Measurements from ENCODE around the genes LAMP2, MCTS1, CT47B1, CT47A1 and GLUD2.

DNA sequence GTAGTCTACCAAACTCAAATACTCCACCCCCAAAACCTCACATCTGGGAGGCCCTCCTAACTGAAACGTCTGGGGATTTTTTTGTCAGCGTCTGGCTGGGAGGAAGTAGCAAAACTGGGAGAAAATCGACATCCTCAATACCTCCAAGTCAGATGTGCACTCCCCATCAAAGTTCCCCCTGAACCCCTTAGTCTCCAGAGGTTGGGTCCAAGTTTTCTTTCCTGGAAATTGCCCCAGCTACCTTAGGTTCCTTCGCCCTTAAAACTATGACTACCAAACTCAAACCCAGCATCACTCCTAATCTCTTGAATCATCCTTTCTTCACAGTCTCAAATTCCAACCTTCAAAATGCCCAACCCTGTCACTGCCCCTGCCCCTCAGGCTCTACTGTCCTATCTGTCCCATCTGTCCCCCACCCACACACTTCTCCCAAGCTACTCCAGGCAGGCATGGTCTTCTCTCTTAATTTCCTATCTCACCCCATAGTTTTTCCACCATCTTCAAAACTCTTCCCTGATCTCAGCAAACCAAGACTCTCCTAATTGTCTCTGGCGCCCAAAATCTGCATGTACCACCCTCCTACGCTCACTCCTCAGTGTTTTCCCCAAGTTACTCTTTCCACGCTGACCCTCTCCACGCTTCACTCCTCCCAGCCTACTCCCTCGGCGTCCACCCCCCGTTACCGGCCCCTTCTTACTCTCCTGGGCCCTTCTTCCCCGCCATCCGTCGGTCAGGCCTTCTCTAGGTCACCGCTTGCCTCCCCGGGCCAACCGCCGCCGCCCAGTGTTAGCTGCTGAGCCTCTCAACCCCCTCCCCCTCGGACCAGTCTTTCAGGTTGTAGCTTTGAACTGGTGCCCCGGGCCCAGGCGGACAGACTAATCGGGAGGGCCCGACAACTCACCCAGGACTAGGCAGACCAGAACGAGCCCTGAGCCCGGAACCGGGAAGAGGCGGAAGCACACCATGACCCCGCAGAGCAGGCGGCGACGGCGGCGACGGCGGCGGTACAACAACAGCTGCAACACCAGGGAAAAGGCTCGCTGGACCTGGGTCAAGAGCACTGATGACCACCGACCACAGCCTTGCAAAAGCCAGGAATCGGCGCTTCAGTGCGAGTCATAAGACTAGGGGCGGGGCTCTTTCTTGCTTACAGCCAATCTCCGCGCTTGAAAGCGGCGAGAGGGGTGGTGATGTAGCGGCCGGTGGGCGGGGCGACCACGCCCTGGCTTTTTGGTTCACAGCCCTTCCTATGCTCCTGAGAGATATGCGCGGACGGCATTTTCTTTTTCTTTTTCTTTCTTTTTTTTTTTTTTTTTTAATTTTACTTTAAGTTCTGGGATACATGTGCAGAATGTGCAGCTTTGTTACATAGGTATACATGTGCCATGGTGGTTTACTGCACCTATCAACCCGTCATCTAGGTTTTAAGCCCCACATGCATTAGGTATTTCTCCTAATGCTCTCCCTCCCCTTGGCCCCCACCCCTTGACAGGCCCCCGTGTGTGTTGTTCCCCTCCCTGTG is at the start of gene LAMP2:
LAMP2 (minus strand) TSS at position 1,092 of the 1,522 bp plus-strand sequence.
- PRO-cap = bidirectional peak, plus-strand start at position 1,250 of the sequence, minus-strand start at position 1,092 of the sequence
CAGE:
- cytosol, long polyA minus RNA = start-site peak on the minus strand centred at position 928 of the sequence, 30 bp wide, 40 reads; start-site peak on the minus strand centred at position 1,086 of the sequence, 17 bp wide, 550 reads
- cytosol, long polyA plus RNA = start-site peak on the minus strand centred at position 940 of the sequence, 63 bp wide, 101 and 134 reads in 2 replicates; start-site peak on the minus strand centred at position 1,071 of the sequence, 47 bp wide, 1,309 and 1,994 reads in 2 replicates
- long polyA plus RNA = start-site peak on the minus strand centred at position 1,020 of the sequence, 183 bp wide, 1,963 and 2,347 reads in 2 replicates
- nucleus, long polyA minus RNA = start-site peak on the minus strand centred at position 946 of the sequence, 52 bp wide, 73 reads; start-site peak on the minus strand centred at position 1,079 of the sequence, 34 bp wide, 1,233 reads
- nucleus, long polyA plus RNA = start-site peak on the minus strand centred at position 1,098 of the sequence, 58 bp wide, 818 and 1,052 reads in 2 replicates

DNA sequence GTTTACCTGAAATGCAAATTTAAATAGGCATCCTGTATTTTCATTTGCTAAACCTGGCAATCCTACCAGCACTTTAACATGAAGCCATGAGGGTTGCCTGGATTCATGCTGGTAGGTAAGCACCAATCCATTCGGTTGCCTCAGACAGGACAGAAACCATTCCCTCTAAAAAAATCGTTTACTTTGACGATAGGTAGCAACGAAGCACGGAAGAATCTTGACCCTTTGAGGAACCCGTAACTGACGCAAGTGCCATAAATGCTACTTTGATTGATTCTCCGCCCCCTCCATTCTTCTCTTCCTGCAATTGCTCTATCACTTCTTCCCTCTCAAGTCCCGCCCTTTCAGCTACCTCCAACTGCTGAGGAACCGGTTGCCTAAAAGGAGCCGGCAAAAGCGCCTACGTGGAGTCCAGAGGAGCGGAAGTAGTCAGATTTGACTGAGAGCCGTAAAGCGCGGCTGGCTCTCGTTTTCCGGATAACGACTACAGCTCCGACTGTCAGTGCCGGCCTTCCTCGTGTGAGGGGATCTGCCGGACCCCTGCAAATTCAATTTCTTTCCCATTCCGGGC is at the start of gene MCTS1:
MCTS1 (plus strand) TSS at position 469 of the 571 bp plus-strand sequence.
- PRO-cap = bidirectional peak, plus-strand start at position 436 of the sequence, minus-strand start at position 431 of the sequence
CAGE:
- cytosol, long polyA minus RNA = start-site peak on the plus strand centred at position 473 of the sequence, 8 bp wide, 111 reads
- cytosol, long polyA plus RNA = start-site peak on the plus strand centred at position 438 of the sequence, 226 bp wide, 4,482 and 2,832 reads in 2 replicates
- long polyA plus RNA = start-site peak on the plus strand centred at position 456 of the sequence, 154 bp wide, 4,976 and 5,290 reads in 2 replicates
- nucleus, long polyA minus RNA = start-site peak on the plus strand centred at position 482 of the sequence, 150 bp wide, 799 reads
- nucleus, long polyA plus RNA = start-site peak on the plus strand centred at position 454 of the sequence, 140 bp wide, 1,029 and 1,682 reads in 2 replicates

DNA sequence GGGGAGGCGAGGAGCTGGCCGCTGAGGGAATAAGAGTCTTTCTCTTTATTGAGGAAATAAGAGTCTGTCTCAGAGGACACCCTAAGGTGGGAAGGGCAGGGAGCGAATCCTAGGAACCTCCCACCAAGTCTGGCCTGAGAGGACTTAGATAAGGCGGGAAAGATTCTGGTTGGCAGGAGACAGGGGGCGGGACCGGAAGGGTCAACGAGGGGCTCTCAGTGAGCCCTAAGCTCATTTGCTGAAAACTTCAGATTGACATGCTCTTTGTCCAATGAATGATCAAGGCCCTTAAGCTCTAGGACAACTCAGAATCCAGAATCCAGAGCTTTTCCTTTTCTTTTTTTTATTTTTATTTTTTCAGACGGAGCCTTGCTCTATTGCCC is at the start of gene CT47B1:
CT47B1 (minus strand) TSS at position 111 of the 383 bp plus-strand sequence.
- PRO-cap = no peak
CAGE:
- cytosol, long polyA minus RNA = no peak
- cytosol, long polyA plus RNA = no peak
- long polyA plus RNA = no peak
- nucleus, long polyA minus RNA = no peak
- nucleus, long polyA plus RNA = no peak

DNA sequence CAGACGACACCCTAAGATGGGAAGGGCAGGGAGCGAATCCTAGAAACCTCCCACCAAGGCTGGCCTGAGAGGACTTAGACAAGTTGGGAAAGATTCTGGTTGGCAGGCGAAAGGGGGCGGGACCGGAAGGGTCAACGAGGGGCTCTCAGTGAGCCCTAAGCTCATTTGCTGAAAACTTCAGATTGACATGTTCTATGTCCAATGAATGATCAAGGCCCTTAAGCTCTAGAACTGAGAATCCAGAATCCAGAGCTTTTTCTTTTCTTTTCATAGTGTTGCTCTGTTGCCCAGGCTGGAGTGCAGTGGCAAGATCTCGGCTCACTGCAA is at the start of gene CT47A1:
CT47A1 (minus strand) TSS at position 76 of the 327 bp plus-strand sequence.
- PRO-cap = no peak
CAGE:
- cytosol, long polyA minus RNA = no peak
- cytosol, long polyA plus RNA = no peak
- long polyA plus RNA = no peak
- nucleus, long polyA minus RNA = no peak
- nucleus, long polyA plus RNA = no peak

DNA sequence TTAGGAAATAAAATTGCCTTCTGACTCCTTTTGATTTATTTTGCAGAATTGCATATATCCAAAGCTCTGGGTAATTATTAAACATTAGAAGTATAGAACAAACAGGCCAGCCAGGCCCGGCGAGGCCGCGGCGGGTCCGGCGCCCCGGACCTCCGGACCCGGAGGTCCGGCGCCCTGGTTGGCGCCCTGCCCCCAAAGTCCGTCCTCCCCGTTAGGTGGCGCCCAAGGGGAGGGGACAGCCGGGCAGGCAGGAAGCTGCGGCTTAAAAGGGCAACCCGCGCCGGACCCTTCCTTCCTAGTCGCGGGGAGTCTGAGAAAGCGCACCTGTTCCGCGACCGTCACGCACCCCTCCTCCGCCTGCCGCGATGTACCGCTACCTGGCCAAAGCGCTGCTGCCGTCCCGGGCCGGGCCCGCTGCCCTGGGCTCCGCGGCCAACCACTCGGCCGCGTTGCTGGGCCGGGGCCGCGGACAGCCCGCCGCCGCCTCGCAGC is at the start of gene GLUD2:
GLUD2 (plus strand) TSS at position 291 of the 492 bp plus-strand sequence.
- PRO-cap = unidirectional peak, plus-strand start at position 292 of the sequence
CAGE:
- cytosol, long polyA minus RNA = no peak
- cytosol, long polyA plus RNA = no peak
- long polyA plus RNA = no peak
- nucleus, long polyA minus RNA = no peak
- nucleus, long polyA plus RNA = no peak

GRCh38 chrX:123623666-123624260 is 109.1 kb downstream of the THOC2 start:
- PRO-cap = no peak
CAGE:
- cytosol, long polyA minus RNA = no peak
- cytosol, long polyA plus RNA = no peak
- long polyA plus RNA = no peak
- nucleus, long polyA minus RNA = no peak
- nucleus, long polyA plus RNA = no peak

DNA sequence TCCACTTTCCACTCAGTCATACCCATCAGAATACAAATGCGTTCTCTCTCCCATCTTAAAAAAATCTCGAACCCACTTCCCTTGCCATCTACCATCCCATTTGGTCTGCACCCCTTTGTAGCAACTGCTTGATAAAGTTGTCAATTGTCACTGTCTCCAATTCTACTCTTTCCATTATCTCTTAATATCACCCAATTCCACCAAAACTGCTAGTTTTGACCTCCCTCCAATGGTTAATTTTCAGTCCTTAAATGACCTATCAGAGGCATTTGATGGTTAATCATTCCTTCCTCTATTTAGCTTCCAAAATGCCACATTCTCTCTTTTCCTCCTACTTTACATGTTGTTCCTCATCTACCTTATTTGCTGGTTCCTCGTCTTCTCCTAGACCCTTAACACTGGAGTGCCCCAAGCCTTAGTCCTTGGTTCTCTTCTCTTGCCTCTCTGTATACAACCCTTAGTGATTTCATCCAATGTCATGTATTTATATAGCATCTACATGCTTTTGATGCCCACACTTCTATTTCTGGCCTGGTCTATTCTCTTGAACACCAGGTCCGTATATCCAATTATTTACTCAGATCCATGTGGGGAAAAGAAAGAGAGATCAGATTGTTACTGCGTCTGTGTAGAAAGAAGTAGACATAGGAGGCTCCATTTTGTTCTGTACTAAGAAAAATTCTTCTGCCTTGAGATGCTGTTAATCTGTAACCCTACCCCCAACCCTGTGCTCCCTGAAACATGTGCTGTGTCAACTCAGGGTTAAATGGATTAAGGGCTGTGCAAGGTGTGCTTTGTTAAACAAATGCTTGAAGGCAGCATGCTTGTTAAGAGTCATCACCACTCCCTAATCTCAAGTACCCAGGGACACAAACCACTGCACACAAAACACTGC is 53.5 kb downstream of the THOC2 start:
- PRO-cap = no peak
CAGE:
- cytosol, long polyA minus RNA = no peak
- cytosol, long polyA plus RNA = no peak
- long polyA plus RNA = no peak
- nucleus, long polyA minus RNA = no peak
- nucleus, long polyA plus RNA = no peak

DNA sequence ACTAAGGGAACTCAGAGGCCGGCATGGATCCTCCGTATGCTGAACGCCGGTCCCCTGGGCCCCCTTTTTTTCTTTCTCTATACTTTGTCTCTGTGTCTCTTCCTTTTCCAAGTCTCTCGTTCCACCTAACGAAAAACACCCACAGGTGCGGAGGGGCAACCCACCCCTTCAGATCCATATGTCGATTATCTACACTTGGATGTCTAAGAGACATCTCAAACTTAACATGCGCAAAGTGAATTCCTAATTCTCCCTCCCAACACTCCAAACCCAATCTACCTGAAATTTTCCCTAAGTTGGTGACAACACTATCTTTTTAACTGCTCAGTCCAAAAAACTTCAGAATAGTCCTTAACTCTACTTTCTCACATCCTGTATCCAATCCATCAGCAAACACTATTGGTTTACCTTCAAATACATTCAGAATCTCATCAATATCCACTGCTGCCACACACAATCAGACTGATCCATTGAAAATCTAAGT is 52.3 kb downstream of the THOC2 start:
- PRO-cap = no peak
CAGE:
- cytosol, long polyA minus RNA = no peak
- cytosol, long polyA plus RNA = no peak
- long polyA plus RNA = no peak
- nucleus, long polyA minus RNA = no peak
- nucleus, long polyA plus RNA = no peak

DNA sequence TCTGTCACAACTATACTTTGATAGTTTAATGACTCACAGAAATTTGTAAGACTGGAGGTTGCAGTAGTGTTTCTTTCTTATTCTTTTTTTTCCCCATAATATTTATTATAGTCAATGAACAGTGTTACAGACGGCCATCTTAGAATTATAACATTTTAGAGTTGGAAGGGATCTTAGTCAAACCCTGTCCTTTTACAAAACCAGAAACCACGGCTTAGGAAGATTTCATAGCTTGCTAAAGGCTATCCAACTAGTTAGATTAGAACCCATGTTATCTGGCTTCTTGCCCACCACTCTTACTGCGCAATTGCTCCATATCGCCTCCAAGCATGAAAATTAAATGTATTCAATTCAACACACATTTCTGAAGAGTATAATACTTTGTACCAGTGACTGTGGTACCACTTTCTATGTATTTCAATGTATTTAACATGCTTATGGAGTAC is 1.1 kb downstream of the XIAP start:
- PRO-cap = no peak
CAGE:
- cytosol, long polyA minus RNA = no peak
- cytosol, long polyA plus RNA = no peak
- long polyA plus RNA = no peak
- nucleus, long polyA minus RNA = no peak
- nucleus, long polyA plus RNA = no peak

- PRO-cap = no peak
CAGE:
- cytosol, long polyA minus RNA = no peak
- cytosol, long polyA plus RNA = no peak
- long polyA plus RNA = no peak
- nucleus, long polyA minus RNA = no peak
- nucleus, long polyA plus RNA = no peak
Observed at GRCh38 chrX:124223600-124224125, 108.8 kb upstream of the TEX13D start.

DNA sequence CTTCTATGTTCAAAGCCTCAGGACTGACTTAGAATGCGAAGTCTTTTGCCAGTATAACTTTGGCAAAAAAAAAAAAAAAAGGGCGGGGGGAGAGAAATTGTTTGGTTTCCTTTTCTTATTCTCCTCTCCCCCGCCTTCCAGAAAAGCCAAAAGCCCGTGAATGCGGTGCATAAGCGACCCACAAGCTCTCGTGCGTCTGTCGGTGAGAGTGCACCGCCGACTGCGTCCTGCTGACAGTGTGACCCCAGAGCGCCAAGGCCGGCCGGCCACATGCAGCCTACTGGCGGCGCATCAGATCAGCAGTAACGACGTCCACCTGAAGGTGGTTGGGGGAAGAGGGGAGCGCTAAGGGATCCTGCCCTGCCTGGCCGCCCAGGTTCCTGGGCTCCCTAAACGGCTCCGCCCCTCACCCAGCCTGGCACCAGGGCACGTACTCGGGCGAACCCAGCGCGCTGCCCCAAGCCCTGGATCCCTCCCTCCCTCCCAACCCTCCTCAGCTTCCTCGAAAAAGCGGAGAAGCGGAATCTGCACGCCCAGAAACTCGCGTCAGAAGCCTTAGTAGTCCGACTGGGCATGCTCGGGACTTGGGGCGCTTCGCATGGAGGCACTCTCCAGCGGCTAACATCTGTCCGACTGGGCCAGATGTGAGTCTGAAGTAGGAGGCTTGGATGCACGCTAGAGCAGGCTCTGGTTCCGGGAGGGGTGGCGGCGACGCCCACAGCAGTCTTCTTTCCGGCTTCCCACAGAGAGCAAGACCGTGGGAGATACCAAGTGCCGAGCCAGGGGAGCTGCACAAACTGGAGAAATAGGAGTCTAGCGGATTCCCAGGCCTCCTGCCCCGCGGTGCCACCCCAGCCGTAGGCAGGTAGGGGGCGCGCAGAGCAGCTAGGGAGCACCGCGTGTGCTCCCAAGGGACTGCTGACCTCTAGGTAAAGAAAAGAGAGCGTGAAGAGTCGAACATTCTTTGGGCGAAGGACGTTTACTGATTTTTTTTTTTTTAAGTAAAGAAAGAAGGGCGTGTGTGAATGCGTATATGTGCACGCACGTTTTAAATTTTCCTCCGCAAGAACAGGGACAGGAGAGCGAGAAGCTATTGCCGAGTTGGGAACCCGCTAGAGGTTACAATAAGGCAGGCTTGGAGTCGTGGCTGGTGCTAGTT is 114.4 kb upstream of the TEX13C start:
- PRO-cap = no peak
CAGE:
- cytosol, long polyA minus RNA = no peak
- cytosol, long polyA plus RNA = no peak
- long polyA plus RNA = no peak
- nucleus, long polyA minus RNA = no peak
- nucleus, long polyA plus RNA = no peak

DNA sequence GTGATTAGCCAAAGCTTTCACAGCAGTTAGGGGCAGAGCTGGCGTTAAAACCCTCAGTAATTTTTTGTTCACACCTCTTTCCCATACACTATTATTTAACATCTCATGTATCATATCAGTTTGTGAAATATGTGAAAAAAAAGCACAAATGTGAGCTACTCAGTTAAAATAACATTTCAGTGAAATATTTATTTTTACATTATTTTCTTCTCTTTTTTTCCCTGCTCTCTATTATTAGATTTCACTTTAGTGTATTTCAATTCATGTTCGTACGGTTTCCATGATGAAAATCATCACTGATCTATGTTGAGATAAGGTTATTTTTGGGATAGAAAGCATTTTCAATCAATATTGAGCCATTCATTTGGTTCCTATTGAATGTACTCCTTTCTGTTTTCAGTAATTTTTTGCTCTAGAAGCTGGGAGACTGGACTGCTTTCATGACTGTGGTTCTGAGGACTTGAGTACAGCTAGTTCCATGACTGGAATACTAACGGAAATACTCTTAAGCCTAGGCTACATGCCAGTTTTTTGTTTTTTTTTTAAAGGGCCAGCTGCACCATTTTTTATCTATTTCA is 16.5 kb downstream of the PRR32 start:
- PRO-cap = no peak
CAGE:
- cytosol, long polyA minus RNA = no peak
- cytosol, long polyA plus RNA = no peak
- long polyA plus RNA = no peak
- nucleus, long polyA minus RNA = no peak
- nucleus, long polyA plus RNA = no peak

DNA sequence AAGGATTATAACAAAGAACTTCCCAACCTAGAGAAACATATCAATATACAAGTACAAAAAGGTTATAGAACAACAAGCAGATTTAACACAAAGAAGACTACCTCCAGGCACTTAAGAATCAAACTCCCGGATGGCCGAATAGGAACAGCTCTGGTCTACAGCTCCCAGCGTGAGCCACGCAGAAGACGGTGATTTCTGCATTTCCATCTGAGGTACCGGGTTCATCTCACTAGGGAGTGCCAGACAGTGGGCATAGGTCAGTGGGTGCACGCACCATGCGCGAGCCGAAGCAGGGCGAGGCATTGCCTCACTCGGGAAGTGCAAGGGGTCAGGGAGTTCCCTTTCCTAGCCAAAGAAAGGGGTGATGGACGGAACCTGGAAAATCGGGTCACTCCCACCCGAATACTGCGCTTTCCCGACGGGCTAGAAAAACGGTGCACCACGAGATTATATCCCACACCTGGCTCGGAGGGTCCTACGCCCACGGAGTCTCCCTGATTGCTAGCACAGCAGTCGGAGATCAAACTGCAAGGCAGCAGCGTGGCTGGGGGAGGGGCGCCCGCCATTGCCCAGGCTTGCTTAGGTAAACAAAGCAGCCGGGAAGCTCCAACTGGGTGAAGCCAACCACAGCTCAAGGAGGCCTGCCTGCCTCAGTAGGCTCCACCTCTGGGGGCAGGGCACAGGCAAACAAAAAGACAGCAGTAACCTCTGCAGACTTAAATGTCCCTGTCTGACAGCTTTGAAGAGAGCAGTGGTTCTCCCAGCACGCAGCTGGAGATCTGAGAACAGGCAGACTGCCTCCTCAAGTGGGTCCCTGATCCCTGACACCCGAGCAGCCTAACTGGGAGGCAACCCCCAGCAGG is 186.1 kb downstream of the SMARCA1 start:
- PRO-cap = no peak
CAGE:
- cytosol, long polyA minus RNA = no peak
- cytosol, long polyA plus RNA = no peak
- long polyA plus RNA = no peak
- nucleus, long polyA minus RNA = no peak
- nucleus, long polyA plus RNA = no peak

- PRO-cap = unidirectional peak, plus-strand start at chrX:129522785; bidirectional peak, plus-strand start at chrX:129523023, minus-strand start at chrX:129522992
CAGE:
- cytosol, long polyA minus RNA = no peak
- cytosol, long polyA plus RNA = no peak
- long polyA plus RNA = no peak
- nucleus, long polyA minus RNA = no peak
- nucleus, long polyA plus RNA = no peak
Observed at GRCh38 chrX:129522637-129523196, 573 bp downstream of the SMARCA1 start.

- PRO-cap = no peak
CAGE:
- cytosol, long polyA minus RNA = no peak
- cytosol, long polyA plus RNA = no peak
- long polyA plus RNA = no peak
- nucleus, long polyA minus RNA = no peak
- nucleus, long polyA plus RNA = no peak
Observed at GRCh38 chrX:129557812-129558336, 17.8 kb downstream of the OCRL start.

DNA sequence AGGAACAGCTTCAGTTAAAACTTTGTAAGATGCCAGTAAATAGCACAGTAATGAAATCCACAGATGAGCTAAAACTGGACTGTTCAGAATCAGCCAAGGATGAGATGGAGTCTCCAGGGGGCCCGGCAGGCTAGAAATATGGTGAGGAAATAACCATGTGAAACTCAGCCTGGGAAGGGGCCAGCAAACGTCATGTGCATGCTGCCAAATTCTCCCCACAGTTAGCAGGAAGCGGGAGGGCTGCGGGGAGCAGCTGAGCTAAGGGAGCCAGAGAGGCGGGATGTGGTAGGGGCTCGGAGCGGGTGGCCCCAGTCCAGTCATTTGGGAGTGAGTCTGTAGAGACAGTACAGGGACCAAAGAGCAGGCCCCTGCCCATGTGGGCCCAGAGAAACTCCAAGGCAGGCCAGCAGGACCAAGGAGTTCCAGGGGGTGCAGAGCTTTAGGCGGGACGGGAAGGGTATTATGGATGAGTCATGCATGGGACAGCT is 37.0 kb upstream of the XPNPEP2 start:
- PRO-cap = no peak
CAGE:
- cytosol, long polyA minus RNA = no peak
- cytosol, long polyA plus RNA = no peak
- long polyA plus RNA = no peak
- nucleus, long polyA minus RNA = no peak
- nucleus, long polyA plus RNA = no peak

DNA sequence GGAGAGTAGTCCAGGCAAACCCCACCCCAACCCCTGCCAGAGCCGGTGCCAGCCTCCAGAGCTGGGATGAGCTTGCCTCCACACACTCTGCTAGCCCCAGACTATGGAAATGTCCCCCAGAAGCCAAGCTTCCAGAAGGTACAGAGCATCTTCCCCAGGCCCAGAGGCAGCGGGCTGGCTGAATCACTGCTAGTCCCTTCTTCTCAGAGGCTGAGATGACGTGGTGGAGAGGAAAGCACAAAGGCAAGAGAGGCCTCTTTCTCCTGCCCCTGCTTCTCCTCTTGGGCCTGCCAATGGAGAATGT is 2.0 kb downstream of the SASH3 start:
- PRO-cap = no peak
CAGE:
- cytosol, long polyA minus RNA = no peak
- cytosol, long polyA plus RNA = no peak
- long polyA plus RNA = no peak
- nucleus, long polyA minus RNA = no peak
- nucleus, long polyA plus RNA = no peak

- PRO-cap = no peak
CAGE:
- cytosol, long polyA minus RNA = no peak
- cytosol, long polyA plus RNA = no peak
- long polyA plus RNA = no peak
- nucleus, long polyA minus RNA = no peak
- nucleus, long polyA plus RNA = no peak
Observed at GRCh38 chrX:129921111-129921508, 15.1 kb downstream of the UTP14A start.

DNA sequence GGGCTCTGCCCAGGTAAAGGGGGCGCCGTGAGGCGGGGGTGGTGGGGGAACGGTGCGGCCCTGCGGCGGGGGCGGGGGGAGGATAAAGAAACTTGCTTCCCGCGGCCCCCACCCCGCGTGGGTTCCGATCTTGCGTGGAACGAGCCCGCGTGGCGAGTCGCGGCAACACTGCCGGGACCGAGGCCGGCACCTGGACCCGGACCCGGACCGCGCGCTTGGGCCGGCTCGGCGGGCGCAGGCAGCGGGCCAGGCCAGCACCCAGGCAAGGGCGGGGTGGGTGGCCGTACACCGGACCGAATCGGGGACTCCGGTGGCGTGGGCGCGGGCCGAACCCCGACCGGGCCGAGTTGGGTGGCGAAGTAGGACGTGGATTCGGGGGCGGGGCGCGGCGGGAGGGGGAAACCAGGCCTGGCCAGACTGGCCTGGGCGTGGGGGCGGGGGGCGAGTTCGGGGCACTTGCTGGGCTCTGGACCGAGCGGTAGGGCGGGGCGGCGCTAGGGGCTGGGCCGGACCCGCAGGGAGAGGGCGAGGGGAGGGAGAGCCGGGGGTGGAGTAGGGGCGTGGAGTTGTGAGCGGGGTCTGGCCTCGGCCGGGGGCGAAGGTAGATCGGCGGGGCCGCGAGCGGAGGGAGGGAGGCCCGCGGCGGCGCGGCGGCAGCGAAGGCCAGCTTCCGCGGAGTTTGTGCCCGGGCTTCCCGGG is 1.9 kb upstream of the BCORL1 start:
- PRO-cap = bidirectional peak, plus-strand start at position 604 of the sequence, minus-strand start at position 458 of the sequence
CAGE:
- cytosol, long polyA minus RNA = no peak
- cytosol, long polyA plus RNA = no peak
- long polyA plus RNA = no peak
- nucleus, long polyA minus RNA = start-site peak on the plus strand centred at position 539 of the sequence, 176 bp wide, 14 reads
- nucleus, long polyA plus RNA = no peak

GRCh38 chrX:130064137-130064538 is 46.2 kb downstream of the ELF4 start:
- PRO-cap = no peak
CAGE:
- cytosol, long polyA minus RNA = no peak
- cytosol, long polyA plus RNA = no peak
- long polyA plus RNA = no peak
- nucleus, long polyA minus RNA = no peak
- nucleus, long polyA plus RNA = no peak